Parotid gland (tissue), 1 donor: ENCODE data around the gene DLG4.

DNA sequence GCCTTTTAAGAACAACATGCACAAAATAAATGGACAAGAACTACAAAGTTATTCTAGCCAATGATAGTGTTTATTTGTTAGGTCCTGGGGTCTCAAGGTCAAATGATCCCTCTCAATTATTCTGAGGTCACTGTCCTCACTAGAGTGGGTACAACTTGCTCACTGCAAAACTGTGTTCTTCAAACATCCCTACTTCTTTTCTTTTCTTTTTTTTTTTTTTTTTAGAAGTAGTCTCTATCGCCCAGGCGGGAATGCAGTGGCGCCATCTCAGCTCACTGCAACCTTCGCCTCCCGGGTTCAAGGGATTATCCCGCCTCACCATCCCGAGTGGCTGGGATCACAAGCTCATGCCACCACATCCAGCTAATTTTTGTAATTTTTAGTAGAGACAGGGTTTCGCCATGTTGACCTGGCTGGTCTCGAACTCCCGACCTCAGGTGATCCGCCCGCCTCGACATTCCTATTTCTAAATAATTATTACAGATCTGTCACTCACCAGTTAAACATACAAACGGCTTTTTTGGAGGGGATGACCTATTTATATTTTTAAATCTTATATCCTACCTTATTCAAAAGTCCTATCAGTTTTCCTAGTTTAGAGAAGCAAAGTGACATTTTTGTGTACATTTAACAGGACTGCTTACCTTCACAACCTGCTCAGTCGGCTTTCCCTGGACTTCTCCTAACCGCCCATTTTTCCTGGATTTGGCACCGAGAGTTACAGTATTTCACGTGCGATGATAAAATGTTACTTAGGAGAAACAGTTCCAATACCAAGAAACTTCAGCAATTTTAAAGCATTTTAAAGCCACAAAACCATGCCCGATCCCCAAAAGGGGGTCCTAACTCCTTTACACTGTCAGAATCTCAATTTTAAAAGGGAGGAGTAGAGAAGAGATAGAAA, 913 bp upstream of the RNASEK start:
- PRO-cap = no peak

DNA sequence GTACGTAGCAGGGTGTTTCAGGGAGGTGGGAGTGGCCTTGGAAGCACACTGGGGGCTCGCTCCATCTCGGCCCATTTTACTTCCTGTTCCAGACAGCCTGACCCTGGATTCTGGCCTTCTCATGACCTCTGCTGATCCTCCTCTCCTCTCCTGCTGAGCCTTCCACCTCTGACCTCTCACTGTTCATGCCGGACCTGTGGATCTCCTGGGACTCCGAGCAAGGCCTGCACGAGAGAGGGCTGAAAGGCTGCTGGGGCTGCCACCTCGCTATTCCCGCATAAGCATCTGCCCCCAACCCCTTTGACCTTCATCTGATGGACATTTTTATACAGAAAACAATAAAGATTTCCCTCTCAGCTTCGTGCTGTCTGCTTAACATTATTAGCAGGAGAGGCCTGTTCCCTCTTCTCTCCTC, 2.6 kb downstream of the C17orf49 start:
- PRO-cap = no peak

GRCh38 chr17:7116327-7116847, 1.8 kb upstream of the ASGR2 start:
- PRO-cap = no peak

GRCh38 chr17:7173865-7174788, 5.0 kb downstream of the ASGR1 start:
- PRO-cap = unidirectional peak, minus-strand start at chr17:7174430

- PRO-cap = no peak
Measured at GRCh38 chr17:7217053-7218121, at the start of gene DLG4. DLG4 (minus strand) TSS chr17:7217627.

DNA sequence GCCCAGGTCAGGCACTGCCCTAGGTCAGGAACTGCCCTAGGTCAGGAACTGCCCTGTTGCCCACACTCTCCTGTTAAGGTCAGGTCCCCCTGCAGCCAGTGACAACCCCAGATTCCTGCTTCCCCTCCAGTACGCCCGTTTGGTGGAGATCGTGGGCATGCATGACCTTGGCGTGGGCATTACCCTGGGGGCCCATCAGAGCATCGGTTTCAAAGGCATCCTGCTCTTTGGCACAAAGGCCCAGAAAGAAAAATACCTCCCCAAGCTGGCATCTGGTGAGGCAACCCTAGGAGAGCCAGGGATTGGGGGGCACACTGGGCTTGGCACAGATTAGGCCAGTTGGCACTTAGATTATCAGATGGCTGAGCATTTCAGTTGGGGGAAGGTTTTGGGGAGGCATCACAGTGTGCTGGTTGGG, 1.7 kb downstream of the ACADVL start:
- PRO-cap = no peak

- PRO-cap = no peak
Measured at GRCh38 chr17:7241121-7241662, 1.1 kb downstream of the GABARAP start.

DNA sequence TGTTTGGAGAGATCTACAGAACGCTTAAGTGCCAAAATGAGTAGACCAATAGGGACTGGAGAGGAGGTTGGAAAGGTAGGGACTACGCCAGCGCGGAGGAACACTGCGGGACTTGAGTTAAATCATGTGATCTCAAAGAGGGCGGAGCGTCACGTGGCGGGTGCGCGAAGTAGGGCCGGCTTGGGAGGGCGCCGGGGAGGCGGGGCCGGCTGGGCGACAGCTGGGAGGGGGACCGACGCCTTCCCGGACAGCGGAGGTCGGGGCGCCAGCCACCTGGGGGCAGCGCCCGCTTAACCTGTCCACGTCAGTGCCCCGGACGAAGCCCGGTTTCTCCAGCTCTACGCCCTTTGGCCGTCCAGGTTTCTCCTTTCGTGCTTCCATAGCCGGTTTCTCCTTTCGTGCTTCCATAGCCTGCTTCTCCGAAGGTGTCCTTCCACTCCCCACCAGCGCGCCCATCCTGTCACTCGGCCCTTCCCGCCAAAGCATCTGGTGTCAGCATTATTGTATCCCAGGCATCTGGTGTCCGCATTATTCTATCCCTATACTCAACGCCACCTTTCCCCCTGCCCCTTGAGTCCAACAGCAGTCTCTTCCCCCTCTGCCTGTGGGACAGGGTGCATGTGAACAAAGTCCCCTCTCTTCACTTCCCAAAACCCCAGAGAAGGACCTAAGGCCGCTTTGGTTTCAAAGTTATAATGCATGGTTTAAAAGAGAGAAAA, 824 bp upstream of the GABARAP start:
- PRO-cap = bidirectional peak, plus-strand start at position 212 of the sequence, minus-strand start at position 105 of the sequence

GRCh38 chr17:7282647-7283414, 1.3 kb downstream of the SLC2A4 start:
- PRO-cap = no peak

- PRO-cap = no peak
Measured at GRCh38 chr17:7290658-7290960, 3.8 kb downstream of the YBX2 start.

GRCh38 chr17:7306650-7307499, 553 bp upstream of the EIF5A start:
- PRO-cap = bidirectional peak, plus-strand start at chr17:7307064, minus-strand start at chr17:7306930; bidirectional peak, plus-strand start at chr17:7307649, minus-strand start at chr17:7307225

DNA sequence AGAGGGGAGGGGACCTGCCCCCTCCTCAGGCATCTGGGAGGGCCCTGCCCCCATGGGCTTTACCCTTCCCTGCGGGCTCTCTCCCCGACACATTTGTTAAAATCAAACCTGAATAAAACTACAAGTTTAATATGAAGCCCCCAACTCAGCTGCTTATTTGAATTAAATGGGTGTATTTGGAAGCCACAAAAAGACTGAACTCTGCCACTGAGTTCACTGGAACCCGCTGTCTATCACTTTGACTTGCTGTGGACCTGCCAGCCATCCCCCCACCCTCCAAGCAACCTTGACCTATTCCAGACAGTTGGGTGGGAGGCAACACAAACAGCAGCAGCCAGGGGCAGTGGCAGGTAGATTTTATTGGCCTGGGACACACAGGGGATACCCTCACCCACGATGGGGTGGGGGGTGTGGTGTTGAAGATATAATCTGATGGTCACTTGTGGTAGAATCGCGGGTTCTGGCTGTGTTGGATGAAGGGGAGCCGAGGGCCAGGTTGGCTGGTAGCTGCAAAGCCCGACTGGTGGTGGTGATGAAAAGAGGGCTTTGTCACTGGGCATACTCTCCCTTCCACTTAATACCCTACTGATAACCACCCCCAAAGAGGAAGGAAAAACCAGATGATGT, 2.7 kb downstream of the GPS2 start:
- PRO-cap = no peak

DNA sequence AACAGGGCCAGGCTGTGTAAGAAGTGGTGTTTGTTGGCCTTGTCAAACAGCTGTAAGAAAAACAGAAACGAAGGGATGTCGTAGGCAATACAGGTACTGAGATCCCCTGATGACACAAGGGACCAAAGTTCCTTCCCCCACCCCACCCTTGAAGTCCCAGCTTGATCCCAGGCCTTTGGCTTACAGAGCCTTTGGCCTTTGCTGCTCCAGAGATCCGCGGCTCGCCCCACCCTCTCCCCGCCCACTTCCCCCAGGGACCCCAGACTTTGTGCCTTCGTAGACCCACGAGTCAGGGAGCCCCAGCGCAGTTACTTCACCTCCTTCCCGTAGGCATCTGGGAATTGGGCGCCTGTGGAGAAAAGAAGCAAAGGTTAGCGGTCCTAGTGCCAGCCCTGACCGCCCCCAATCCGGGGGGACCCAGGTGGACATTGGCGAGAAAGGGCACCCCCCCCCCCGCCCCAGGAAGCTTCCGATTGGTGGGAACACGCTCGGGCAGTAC, 507 bp downstream of the TMEM256 start:
- PRO-cap = no peak

DNA sequence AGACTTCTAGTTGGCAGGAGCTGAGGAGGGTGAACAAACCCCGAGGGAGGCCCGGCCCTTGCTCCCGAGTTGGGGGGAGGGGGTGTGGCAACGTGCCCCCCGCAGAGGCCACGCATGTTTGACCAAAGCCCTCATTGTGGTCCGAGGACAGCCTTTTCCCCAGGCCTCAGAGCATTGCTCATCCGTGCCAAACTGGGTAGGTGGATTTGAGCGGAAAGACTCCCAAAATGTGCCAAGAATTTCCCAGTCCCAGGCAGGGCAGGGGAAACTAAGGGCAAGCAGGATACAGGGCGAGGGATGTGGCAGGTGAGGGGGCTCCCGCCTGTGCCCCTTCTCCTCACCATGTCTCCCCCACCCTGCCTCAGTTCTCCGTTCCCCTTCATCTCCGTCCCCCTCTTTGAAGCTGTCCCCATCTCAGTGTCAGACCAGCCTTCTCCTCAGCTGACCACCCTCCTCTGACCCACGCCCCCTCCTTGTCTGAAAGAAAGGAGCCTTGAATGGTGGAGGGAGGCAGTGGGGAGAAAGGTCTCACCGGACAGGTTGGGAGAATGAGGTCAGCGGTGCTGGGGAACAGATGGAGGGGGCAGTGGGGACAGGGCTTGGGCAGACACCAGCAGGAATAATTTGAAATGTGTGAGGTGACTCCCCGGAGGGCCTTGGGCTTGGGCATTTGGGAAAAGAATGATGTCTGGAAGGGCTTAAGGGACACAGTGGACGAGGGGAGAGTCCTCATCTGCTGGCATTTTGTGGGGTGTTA, 1.3 kb upstream of the SPEM1 start:
- PRO-cap = no peak

GRCh38 chr17:7435581-7436339, 525 bp downstream of the TMEM102 start:
- PRO-cap = no peak

DNA sequence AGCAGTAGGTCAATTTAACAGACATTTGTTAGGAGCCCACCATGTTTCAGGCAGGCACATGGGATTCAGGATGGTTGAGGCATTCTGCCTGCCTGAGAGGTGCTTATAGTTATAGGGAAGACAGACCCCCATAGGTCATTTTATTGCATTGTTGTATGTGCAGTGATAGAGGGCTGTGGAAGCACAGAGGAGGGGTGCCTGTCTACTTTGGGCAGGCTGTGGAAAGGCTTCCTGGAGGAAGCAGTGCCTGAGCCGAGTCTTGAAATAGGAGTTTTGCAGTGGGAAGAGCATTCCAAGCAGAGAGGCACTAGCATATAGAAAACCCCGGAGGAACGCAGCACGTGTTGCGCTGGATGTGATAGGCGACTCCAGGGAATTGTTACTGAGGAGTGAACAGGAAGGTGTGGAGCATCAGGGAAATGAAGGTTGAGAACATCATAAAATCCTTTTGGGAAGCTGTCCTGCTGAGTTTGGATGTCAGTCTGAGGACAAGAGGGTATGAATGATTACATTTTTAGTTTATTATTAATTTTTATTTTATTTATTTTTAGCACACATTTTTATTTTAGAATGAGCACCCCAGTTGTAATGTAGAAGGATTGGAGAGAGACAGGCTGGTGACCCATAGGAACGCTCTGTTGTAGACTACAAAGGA, 12.0 kb downstream of the SLC35G6 start:
- PRO-cap = no peak

DNA sequence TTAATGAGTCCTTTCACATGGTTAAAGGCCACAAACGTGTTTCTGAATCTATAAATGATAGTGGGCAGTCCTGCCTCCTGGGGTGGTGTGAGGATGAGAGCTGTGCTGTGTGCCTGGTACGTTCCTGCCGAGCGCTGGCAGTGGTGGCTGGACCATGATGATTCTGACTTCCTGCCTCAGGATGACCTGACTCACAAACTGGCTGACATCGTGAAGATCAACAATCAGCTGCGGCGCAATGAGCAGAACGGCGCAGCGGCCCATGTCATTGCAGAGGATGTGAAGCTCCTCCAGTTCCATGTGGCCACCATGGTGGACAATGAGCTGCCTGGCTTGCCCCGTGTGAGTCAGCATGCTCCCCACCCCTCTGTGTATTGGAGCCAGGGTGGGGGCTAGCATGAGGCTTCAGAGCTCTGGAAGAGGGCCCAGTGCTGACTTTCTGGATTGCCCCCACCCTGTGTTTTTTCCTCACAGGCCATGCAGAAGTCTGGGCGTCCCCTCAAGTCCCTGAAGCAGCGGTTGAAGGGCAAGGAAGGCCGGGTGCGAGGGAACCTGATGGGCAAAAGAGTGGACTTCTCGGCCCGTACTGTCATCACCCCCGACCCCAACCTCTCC, 16.0 kb downstream of the SLC35G6 start:
- PRO-cap = no peak

- PRO-cap = no peak
Measured at GRCh38 chr17:7565116-7565344, 3.3 kb downstream of the SENP3 start.

- PRO-cap = no peak
Measured at GRCh38 chr17:7578482-7579034, 880 bp upstream of the CD68 start.

- PRO-cap = no peak
Measured at GRCh38 chr17:7579783-7580637, 572 bp downstream of the CD68 start.